Bronchus fibroblast of lung (primary cell): ENCODE measurements around the genes TANGO6, SNTB2 and NQO1.

DNA sequence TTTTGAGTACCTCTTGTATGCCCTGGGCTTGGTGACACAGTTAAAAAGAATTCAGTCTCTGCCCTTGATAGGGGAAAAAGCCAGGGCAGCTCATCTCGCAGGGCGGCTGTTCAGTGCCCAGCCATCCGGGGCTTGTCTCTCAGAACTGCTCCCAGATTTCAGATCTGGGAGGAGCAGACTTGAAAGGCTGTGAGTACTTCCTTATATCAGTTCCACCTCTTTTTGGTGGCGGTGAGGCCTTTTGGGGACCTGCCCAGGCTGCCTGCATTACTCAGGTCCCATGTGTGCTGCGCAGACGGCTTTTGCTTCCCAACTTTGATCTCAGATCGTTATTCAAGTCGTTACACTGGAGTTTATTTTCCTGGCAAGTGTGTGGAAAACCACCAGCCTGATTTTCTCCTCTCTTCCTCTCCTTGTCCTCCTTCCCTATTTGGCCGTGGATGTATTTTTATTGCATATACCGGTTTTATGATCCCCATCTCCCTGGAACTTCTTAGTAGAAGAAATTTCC, 1.1 kb downstream of the SLC7A6 start:
- RAMPAGE, long total RNA, result no peak

- RAMPAGE, long total RNA, result no peak
Measured at GRCh38 chr16:68272580-68273293, 8.4 kb downstream of the SLC7A6 start.

GRCh38 chr16:68332224-68333007, 21.6 kb downstream of the PRMT7 start:
- RAMPAGE, long total RNA, result no peak

DNA sequence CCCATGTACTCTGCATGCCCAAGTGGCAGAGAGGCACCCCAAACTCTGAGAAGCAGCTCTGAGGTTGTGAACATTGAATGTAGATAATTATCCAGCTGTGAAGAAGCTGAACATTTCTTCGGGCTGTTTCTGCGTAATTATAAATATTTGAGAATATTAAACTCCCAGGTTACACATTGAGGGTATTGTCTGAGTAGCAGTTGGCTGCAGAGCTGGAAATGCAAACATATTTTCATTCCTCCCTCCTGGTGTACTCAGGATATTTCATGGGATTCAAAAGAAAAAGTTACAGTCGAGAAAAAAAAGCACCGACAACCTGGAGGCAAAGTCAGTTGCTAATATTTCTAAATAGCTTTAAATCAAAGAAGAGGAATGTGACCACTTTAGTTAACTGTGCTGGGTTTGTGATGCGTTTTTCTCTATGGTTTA, 31.5 kb upstream of the ZFP90 start:
- RAMPAGE, long total RNA, result no peak

DNA sequence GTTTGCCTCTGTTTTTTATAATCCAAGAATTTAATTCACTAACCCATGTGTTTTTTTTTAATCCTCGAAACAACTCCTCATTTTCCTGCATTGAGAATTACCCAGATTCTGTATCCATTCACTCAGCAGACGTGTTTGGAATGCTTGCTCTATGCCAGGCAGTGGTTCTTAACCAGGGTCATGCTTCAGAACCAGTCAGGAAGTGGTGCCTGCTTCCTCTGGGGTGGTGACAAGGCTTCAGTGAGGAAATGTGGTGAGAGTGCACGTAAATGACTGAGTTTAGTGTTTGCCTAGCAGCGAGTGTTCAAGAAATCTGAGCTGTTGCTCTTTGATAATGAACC, 9.8 kb downstream of the ZFP90 start:
- RAMPAGE, long total RNA, result no peak

GRCh38 chr16:68737858-68739136, 1.2 kb downstream of the CDH1 start:
- RAMPAGE, long total RNA, result no peak

DNA sequence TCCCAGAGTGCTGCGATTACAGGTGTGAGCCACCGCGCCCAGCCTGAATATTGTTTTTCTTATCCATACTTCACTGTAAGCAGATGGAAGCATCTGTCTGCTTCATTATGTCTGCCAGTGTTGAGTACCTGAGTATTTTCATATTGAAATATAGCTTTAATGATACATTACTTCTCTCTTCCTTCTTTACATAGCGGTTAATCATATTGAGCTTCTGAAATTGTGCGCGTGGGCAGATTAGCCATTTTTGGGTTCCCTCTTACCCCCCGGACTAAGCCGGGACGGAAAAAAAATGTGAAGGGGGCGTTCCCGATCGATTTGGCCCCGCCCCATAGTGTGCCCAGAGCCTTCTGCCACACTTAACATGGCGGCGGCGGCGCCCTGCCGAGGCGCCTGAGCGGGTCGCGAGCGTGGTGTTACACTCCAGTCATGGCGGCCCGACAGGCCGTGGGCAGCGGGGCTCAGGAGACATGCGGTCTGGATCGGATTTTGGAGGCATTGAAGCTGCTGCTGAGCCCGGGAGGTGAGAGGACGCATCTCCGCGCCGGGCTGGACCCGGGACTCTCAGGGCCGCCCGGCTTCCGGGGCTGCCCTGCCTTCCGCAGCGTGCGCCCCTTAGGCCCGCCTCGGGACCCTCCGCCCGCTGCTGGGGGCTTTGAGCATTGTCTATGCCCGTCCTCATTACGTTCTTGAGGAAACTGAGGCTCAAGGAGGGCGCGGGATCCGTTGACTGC, at the start of gene TANGO6:
TSS of gene TANGO6 (plus strand) at position 343 of the 734 bp plus-strand sequence.
- RAMPAGE, long total RNA, result no peak

GRCh38 chr16:69092650-69092975, 12.8 kb upstream of the HAS3 start:
- RAMPAGE, long total RNA, result no peak

DNA sequence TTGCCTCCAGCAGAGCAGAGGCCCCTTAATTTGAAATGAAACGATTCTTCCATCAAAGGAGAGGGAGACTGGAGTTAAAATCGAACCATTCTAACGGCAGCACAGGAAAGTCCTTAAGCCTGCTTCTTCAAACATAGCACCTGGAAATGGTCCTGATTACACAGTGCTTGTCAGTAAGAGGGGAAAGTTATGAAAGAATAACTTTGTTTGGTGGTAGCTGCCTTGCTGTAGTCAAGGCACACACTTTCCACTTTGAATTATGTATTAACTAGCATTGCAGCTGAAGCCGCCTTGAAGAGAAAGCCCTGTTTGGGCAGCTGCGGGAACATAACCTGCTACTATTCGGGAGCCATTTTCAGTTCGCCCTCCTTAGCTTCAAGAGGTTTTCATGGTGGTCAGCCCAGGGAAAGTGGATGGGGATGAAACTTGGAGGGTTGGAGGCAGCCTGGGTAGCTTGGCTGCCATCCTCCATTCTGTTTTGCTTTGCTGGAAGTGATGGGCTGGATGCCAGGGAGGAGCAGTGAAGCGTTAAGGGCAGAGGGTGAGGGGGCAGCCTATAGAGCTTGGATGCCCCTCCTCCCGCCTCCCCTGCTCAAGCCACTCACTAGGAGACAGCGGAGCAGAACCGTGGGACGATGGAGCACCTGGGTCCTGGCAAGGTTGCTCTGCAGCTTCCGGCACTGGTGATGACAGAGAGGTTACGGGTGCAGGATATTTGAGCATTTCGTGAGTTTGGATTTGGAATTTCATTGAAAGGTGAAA, 5.3 kb upstream of the HAS3 start:
- RAMPAGE, long total RNA, result no peak

DNA sequence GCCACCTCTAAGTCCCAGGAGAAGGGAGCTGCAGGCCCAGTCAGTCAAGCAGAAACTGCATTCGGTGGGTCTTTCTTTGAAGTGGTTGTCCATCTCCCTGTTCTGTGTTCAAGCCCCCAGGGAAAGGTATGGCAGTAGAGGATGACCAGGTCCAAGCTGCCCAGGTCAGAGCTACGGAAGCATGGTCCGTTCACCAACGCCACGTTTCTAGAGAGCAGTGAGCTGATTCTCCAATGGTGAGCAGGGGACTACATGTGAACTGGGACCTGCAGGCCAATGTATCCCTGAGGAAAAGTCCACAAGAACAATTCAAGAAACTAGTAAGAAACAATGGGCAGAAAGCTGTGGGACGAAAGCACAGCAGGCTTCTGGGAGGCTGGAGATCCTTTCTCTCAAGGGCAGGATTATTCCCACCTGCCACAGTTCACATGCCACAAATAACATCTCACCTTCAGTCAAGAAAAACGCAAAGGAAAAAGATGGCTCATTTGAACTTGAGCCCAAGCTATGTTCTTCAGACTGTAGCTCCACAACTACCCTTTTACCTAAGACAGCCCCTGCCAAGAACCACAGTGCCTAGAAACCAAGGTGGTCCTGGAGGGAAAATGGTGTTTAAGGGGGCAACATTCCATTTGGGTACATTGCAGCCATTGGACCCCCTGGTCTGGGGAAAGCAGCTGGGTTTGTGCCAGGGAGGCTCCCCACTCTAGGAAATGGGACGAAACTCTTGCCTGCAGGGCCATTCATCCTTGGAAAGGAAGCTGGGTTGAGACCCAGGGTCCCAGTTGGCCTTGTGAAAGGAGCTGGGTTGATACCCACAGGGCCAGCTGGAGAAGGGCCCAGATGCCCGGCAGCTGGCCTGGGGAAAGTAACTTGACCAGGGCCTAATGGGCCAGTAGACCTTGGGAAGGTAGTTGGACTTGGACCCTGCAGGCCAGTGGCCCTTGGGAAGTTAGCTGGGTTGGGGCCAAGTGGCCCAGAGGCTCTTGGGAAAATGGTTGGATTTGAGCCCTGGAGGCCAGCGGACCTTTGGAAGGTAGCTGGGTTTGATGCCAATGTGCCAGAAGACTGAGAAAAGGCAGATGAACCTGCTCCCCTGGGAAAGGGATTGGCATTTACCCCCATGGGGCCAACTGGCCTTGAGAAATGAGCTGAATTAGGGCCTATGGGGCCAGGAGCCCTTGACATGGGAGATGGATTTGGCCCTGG, 13.2 kb downstream of the HAS3 start:
- RAMPAGE, long total RNA, result no peak

DNA sequence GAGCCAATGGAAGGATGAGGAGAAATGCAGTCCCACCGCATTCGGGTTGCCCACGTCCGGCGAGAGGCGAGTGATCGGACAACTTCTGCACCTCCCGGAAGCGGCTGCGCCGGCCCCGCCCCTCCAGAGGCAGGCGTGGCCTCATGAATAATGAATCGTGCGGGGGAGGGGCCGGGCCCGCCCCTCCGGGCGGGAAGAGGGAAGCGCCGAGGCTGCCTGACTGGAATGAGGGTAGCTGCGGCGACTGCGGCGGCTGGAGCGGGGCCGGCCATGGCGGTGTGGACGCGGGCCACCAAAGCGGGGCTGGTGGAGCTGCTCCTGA, at the start of gene SNTB2:
TSS of gene SNTB2 (plus strand) at position 223 of the 322 bp plus-strand sequence.
- RAMPAGE, long total RNA, result no peak

DNA sequence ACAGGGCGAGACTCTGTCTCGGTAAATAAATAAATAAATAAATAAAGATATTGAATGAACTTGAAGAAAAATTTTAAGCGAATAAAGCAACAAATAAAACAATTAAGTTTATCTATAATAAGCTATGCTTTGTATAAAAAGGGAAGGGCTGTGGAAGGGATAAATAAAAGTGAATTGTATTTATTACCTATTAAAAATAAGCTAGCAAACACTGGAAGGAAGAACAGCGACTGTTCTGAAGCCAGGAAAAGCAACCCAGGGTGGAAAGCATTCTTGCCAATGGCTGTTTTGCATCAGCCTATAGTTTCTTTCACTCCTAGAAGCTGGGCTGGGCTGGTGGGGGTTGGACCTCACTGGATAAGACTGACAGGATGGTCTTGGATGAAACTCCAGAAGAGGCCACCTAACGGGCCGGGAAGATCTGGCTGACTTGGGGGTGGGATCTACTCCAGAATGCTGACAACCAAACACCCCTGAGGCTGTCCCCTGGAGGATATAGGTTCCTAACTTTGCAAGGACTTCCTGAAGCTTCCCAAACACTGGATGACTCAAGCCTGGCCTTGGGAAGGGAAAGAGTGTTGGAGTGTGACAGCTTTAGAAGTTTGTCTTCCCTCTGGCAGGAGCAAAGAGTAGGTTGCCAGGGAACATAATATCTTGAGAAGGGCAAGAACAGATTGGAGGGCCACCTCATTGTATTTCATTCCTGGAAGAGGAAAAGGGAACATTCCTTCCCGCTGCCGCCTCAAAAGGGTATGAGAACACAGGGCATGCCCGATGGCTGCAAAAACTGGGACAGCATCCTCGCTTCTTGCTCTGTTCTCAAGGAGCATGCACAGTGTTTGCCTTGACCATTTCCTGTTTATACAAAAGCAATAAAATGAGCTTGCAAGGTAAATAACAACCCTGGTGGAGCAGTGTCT, 6.9 kb upstream of the CYB5B start:
- RAMPAGE, long total RNA, result no peak

DNA sequence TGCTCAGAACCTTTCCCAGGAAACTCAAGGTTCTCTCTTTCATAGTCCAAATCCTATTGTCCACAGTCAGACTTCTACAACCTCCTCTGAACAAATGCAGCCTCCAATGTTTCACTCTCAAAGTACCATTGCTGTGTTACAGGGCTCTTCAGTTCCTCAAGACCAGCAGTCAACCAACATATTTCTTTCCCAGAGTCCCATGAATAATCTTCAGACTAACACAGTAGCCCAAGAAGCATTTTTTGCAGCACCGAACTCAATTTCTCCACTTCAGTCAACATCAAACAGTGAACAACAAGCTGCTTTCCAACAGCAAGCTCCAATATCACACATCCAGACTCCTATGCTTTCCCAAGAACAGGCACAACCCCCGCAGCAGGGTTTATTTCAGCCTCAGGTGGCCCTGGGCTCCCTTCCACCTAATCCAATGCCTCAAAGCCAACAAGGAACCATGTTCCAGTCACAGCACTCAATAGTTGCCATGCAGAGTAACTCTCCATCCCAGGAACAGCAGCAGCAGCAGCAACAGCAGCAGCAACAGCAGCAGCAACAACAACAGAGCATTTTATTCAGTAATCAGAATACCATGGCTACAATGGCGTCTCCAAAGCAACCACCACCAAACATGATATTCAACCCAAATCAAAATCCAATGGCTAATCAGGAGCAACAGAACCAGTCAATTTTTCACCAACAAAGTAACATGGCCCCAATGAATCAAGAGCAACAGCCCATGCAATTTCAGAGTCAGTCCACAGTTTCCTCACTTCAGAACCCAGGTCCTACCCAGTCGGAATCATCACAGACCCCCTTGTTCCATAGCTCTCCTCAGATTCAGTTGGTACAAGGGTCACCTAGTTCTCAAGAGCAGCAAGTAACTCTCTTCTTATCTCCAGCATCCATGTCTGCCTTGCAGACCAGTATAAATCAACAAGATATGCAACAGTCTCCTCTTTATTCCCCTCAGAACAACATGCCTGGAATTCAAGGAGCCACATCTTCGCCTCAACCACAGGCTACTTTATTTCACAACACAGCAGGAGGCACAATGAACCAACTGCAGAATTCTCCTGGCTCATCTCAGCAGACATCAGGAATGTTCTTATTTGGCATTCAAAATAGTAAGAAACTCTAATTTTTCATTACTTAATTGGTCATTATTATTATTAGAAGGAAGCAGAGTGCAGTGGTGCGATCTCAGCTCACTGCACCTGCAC, 32.8 kb downstream of the NQO1 start:
- RAMPAGE, long total RNA, result no peak

GRCh38 chr16:69726055-69727204, at the start of gene NQO1:
Gene NQO1, minus strand, starts transcription at chr16:69726560.
- RAMPAGE, long total RNA, result start-site peak on the minus strand at chr16:69726455-69726473, 147 and 74 reads in 2 replicates; start-site peak on the minus strand at chr16:69726556-69726562, 1,182 and 864 reads in 2 replicates

- RAMPAGE, long total RNA, result no peak
Measured at GRCh38 chr16:69763005-69763528, 935 bp downstream of the WWP2 start.

- RAMPAGE, long total RNA, result no peak
Measured at GRCh38 chr16:69964898-69965662, 13.9 kb downstream of the CLEC18A start.

- RAMPAGE, long total RNA, result no peak
Measured at GRCh38 chr16:69990269-69990637, 39.1 kb downstream of the CLEC18A start.

DNA sequence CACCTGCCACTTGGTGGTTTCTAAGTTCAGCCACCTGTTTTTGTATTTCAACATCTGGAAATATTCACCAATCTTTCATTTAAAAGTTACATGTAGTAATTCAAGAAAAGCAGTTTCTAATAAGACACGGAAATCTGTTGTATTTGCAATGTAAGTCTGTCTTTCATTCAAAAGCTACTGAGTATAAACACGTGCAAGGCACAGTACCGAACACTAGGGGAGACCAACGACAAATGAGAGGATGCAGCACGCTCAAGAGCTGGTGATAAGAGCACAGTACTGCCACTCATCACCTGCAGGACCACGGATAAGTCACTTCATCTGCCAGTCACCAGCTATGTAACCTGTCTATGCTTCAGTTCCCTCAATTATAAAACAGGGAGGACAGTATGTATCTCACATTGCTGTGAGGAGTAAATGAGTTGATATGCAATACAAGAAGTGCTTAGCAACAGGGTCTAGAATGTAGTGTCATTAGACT, 67.1 kb downstream of the CLEC18A start:
- RAMPAGE, long total RNA, result no peak

DNA sequence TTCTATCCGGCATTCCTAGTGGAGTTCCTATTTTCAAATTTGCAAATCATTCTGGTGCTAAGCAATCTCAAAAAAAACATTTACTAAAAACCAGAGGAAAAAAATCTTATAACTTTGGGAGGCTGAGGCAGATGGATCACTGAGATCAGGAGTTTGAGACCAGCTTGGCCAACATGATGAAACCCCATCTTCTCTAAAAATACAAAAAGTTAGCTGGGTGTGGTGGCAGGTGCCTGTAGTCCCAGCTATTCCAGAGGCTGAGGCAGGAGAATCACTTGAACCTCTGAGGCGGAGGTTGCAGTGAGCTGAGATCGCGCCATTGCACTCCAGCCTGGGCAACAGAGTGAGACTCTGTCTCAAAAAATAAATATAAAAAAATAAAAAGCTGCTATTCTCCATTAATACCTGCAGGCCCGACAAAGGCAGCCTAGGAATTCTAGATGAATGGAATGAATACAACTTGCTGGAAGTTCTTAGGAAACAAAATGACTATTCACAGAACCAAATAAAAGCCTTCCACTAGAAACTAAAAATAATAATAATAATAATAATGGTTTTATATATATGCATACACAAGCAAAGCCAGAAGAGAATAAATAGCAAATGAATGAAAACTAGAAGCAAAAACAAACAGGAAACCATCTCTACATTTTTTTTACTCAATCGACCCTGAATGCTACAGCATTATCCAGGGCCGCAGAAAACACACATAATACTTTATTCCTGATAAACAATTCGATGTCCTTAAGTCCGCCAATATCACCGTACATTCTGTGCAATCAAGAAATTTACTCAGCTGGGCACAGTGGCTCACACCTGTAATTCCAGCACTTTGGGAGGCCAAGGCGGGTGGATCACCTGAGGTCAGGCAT, 1.9 kb downstream of the EXOSC6 start:
- RAMPAGE, long total RNA, result no peak

- RAMPAGE, long total RNA, result no peak
Measured at GRCh38 chr16:70251033-70251835, 506 bp downstream of the EXOSC6 start.